ENCODE results near the genes MKRN3 and NPAP1.

DNA sequence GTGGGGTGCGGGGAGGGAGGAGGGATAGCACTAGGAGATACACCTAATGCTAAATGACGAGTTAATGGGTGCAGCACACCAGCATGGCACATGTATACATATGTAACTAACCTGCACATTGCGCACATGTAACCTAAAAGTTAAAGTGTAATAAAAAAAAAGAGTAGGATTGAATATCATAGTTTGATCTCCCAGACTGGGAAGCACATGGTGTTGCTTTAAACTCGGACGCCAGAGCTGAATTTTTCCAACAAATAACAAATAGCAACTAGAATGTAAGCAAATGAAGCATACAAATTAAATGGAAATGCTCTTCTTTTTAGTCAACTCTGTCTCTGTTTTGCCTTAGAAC, 157.1 kb downstream of the GOLGA6L6 start:
- RRBS, result no CpG with 5 or more reads among the region's 5 CpGs

DNA sequence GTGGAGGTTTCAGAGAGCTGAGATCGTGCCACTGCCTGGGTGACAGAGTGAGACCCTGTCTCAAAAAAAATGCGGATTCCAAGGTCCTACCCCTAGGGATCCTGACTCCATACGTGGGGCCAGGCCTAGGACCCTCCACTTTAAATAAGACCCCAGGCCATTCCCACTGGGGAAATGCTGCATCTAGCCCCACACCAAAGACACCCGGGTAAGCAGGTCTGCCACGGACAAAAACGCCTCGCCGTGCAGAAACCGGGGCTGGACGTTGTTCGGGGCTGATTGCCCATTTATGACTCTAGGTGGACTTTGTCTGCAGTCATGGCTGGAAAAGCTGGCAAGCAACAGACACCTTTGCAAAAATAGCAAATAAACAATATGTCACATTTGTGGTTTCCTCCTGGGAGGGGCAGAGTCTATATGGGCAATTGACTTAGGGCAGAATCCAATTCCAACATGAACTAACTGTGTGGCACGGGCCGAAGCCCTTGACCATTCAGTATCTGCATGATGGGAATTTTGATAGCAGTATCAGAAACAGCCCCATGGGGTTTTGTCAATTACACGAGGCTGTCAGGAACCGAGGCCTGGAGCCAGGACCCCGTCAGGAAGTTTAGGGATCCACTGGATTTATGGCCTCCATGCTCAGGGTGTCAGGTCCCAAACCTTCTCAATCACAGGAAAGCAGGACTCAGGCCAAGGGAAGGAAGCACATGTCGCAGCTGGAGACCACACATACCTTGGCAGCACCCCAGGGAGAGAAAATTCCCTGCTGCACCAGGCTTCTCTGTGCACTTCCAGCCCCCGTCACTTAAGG, 158.8 kb downstream of the OR4N4 start:
- RRBS, result no CpG with 5 or more reads among the region's 18 CpGs

GRCh38 chr15:22254626-22255091, 160.3 kb downstream of the OR4N4 start:
- RRBS, result 7% methylated on average over 1 of the region's 8 CpGs

GRCh38 chr15:22579517-22579842, 120.8 kb downstream of the GOLGA6L22 start:
- RRBS, result no CpG with 5 or more reads among the region's 1 CpG

DNA sequence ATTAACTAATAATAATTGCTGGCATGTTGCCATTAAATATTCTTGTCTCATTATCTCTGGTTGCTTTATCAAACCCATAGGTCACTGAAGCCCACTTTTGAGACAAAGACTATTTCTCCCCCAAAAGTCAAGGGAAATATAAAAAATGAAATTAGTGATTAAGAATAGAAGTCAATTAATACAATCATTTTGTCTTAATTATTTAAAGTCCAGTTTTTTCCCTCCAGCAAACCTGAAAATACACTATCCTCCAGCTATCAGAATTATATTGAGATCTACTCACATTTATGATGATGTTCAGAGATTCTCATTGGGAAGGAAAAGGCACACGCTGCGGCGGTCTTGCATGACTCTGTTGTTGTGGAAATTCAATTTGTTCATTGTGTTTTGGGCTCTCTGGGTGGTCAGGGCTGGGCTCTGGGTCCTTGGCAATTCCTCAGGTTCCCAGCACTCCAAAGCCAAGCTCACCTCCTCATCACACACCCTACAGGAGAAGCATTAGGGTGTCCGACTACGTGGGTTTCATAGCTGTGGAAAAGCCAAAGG, 130.8 kb downstream of the GOLGA6L22 start:
- RRBS, result no CpG with 5 or more reads among the region's 5 CpGs

DNA sequence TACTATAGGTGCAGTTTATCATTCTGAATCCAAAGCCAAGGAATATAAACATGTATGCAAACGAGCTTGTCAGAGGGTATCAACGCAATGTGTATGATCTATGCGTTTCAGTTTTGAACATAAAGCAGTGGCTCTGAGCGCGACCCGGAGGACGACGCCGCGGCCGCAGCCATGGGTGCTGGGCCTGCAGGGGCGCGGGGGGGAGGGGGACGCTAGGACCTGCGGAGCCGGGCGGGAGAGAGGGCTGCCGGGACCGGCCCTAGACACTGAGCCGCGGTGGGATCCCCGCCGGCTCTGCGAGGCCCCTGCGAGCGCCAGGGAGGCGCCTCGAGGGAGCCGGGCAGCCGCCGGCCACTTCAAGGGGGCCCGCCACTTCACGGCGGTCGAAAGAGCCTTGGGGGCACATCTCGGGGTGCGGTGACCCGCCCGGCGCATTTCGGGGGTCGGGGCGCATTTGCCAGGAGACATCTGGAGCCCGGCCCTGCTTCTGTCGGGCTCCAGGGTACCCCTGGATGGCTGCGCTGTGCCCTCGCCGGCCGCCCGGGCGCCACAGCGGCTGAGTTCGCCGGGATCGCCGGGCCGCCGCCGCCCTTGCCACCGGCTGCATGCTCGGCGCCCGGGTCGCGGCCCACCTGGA, 72.0 kb upstream of the NIPA1 start:
- RRBS, result no CpG with 5 or more reads among the region's 65 CpGs

GRCh38 chr15:22828561-22829244, 9.8 kb upstream of the NIPA2 start:
- RRBS, result no CpG with 5 or more reads among the region's 10 CpGs

GRCh38 chr15:22879897-22880314, 41.4 kb downstream of the NIPA2 start:
- RRBS, result no CpG with 5 or more reads among the region's 16 CpGs

DNA sequence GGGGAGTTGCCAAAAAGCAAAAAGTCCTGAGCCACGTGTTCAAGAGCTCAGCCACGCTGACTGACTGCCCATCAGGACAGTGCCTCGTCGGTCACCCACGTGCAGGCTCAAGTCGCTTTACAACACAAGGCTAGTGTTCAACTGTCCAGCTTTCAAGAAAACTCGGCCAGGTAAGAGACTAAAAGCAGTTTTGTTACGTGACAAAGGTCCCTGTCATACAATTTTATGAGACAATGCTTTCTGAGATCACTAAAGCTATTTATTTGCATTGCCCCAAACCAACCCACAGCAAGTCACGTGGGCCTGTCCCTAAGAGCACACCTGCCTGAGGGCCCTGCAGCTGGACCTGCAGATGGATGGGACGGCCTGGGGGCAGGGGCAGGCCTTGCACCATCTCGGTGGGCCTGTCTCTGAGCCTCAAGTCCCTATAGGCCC, 42.7 kb downstream of the NIPA2 start:
- RRBS, result no CpG with 5 or more reads among the region's 11 CpGs

DNA sequence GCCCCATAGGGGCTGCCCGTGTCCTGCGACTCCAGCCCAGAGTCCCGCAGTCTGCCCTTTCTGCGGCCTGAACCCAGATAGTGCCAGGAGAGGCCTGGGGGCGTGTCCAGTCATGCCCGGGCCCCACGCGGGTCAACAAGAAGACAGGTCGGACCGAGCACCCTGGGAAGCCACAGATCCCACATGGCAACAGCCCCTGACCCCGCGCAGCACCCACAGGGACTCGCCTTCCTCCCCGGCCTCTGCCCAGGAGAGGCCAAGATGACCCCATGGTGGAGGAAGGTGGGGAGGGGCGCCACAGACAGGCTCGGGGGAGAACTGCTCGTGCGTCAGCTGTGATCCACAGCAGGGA, 28.7 kb downstream of the CYFIP1 start:
- RRBS, result no CpG with 5 or more reads among the region's 18 CpGs

- RRBS, result no CpG with 5 or more reads among the region's 5 CpGs
Observed at GRCh38 chr15:22955542-22955990, 24.6 kb downstream of the CYFIP1 start.

DNA sequence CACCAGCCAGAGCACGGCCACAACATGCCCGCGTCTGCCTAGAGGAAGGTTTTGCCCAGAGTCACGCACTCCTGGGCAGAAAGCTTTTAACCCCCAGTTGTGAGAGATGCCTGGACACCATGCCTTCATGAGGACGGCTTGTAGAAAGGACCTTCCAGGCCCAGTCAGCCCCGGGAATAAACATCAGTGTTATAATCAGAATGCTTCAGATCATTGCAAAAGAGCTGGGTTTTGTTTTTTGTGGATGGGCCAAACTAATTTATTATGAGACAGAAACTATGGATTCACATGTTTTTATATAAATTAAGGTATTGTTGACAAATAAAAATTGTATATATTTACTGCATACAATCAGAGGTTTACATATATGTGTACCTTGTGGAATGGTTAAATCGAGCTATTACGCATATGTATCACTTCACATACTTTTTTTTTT, 16.4 kb downstream of the CYFIP1 start:
- RRBS, result no CpG with 5 or more reads among the region's 8 CpGs

GRCh38 chr15:23039829-23040207, 449 bp upstream of the TUBGCP5 start:
- RRBS, result no CpG with 5 or more reads among the region's 14 CpGs

- RRBS, result no CpG with 5 or more reads among the region's 5 CpGs
Observed at GRCh38 chr15:23371746-23372160, 17.2 kb downstream of the GOLGA8S start.

- RRBS, result 51% methylated on average over 10 of the region's 23 CpGs
Observed at GRCh38 chr15:23565249-23565854, at the start of gene MKRN3. MKRN3 (plus strand) TSS chr15:23565674.

- RRBS, result no CpG with 5 or more reads among the region's 2 CpGs
Observed at GRCh38 chr15:23840110-23840510, 153.0 kb upstream of the NDN start.

GRCh38 chr15:23856898-23857398, 169.8 kb upstream of the NDN start:
- RRBS, result no CpG with 5 or more reads among the region's 13 CpGs

DNA sequence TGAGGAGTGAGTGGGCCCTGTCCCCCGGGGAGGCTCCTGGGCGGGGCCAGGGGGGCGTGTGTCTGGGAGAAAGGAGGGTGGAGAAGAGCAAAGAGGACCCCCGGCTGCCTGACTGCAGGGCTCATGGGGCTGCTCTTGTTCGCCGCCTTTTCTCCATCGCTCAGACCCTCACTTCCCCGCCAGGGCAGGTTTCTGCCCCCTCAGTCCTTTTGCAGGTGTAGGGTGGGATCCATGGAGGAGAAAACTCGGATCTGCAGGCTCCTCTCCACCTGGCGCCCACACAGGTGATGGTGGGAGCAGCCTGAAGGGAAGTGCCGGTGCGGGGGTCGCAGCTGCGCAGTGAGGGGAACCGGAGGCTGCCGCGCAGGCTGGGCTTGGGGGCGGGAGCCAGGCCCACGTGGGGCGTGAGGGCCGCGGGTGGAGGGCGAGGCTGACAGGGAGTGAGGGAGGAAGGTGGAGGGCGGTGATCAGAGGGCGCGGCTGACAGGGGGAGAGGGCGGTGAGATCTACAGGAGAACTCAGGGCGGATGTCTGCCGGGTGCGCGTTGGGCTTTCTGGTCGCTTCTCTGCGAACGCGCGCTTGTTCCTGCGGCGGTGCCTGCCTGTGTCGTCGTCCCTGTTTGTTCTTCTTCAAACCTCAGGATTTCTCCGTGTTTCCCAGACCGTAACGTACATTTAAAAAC, 198.2 kb upstream of the NPAP1 start:
- RRBS, result 2% methylated on average over 3 of the region's 43 CpGs

GRCh38 chr15:24675518-24676215, at the start of gene NPAP1:
NPAP1 (plus strand) TSS chr15:24675775.
- RRBS, result 49% methylated on average over 26 of the region's 57 CpGs

GRCh38 chr15:24989098-24990025, 34.6 kb downstream of the SNRPN start:
- RRBS, result no CpG with 5 or more reads among the region's 5 CpGs